Measurements from ENCODE around the gene TCF21.

GRCh38 chr6:132715259-132715747 is 1.4 kb upstream of the VNN1 start:
- RRBS = no CpG with 5 or more reads among the region's 7 CpGs
CAGE:
- cytosol, long polyA plus RNA = no peak
- long polyA plus RNA = no peak
- nucleus, long polyA plus RNA = no peak

DNA sequence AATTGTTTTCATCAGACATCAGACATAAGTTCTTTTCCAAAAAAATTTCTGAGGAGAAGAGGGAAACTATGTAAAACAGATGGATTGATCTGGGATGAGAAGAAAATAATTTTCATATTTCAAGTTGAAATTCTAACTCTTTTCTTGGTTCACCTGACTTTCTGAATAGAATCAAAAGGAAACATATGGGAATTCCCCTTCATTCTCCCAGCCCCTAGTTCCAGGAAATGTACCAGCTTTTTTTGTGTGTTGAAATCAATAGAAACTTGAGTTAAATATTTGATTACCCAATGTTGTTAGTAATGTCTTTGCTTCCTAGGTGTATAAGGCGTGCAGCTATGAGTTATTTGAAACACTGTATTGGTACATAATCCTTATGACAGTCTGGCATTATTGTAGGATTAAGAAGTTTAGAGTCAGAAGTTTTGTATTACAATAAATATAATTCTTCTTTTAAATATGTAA is 21.5 kb downstream of the VNN2 start:
- RRBS = no CpG with 5 or more reads among the region's 1 CpG
CAGE:
- cytosol, long polyA plus RNA = no peak
- long polyA plus RNA = no peak
- nucleus, long polyA plus RNA = no peak

- RRBS = no CpG with 5 or more reads among the region's 4 CpGs
CAGE:
- cytosol, long polyA plus RNA = no peak
- long polyA plus RNA = no peak
- nucleus, long polyA plus RNA = no peak
These were observed 6.5 kb downstream of the RPS12 start for GRCh38 chr6:132820813-132821386.

DNA sequence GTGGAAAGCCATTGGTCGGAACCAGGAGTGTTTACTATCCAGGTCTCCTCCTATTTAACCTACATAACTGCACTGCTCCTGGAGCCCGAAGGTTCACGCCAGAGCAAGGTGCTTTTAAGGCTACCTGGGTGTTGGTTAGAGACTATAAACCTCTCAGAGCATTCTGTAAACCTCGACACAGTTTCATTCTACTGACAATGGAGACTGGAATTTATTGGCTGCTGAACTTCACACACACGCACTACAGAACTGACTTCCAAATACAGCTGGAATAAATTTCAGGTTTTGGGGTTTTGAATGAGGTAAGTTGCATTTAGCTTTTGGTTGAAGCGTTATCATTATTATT is 128.8 kb downstream of the EYA4 start:
- RRBS = no CpG with 5 or more reads among the region's 6 CpGs
CAGE:
- cytosol, long polyA plus RNA = no peak
- long polyA plus RNA = no peak
- nucleus, long polyA plus RNA = no peak

GRCh38 chr6:133757274-133757575 is 131.7 kb upstream of the TCF21 start:
- RRBS = no CpG with 5 or more reads among the region's 2 CpGs
CAGE:
- cytosol, long polyA plus RNA = no peak
- long polyA plus RNA = no peak
- nucleus, long polyA plus RNA = no peak

DNA sequence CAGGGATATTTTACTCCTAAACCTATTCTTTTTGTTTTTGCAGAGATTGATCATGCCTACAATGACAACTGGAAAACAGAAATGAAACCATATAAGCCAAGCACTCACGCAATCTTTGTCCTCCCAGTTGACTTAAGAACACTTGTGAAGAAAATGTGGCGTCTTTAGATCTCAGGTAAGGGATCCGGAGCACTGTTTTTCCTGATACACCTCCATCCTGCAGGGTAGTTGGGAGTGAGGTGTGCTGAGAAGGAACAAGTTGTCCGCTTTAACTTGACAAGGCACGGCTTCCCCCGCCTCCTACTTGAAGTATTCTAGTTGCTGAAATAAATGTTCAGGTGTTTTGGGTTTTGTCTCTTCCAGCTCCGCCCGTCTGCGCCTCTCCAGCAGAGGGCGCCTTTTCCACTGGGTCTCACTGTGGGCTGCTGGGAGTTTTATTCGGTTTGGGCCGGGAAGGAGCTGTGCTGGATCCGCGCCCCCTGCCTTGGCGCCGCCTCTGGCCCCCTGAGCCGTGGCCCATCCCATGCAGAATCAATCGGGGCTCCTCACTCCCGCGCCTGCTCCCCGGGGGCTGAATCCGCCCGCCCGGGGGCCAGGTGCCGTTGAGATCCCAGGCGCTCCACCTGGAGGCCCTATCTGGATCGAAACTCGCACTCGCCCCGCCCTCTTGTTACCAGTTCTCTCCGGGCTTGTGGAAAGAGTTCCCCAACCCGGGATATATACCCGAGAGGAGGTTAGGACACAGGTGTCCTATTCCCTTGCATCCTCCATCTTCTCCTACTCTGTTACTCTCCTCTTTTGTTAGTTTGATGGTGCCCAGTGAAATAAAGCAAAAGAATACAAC is 51.1 kb upstream of the TCF21 start:
- RRBS = 5% methylated on average over 13 of the region's 33 CpGs
CAGE:
- cytosol, long polyA plus RNA = no peak
- long polyA plus RNA = no peak
- nucleus, long polyA plus RNA = no peak

- RRBS = 5% methylated on average over 2 of the region's 33 CpGs
CAGE:
- cytosol, long polyA plus RNA = no peak
- long polyA plus RNA = no peak
- nucleus, long polyA plus RNA = no peak
These were observed at the start of gene TCF21 for GRCh38 chr6:133888681-133889623. TSS of gene TCF21 (plus strand) at chr6:133889113.

- RRBS = 1% methylated on average over 32 of the region's 54 CpGs
CAGE:
- cytosol, long polyA plus RNA = no peak
- long polyA plus RNA = no peak
- nucleus, long polyA plus RNA = no peak
These were observed 123.1 kb upstream of the SLC2A12 start for GRCh38 chr6:134175403-134176089.

- RRBS = no CpG with 5 or more reads among the region's 6 CpGs
CAGE:
- cytosol, long polyA plus RNA = no peak
- long polyA plus RNA = no peak
- nucleus, long polyA plus RNA = no peak
These were observed 77.2 kb downstream of the SGK1 start for GRCh38 chr6:134240719-134241156.

- RRBS = no CpG with 5 or more reads among the region's 4 CpGs
CAGE:
- cytosol, long polyA plus RNA = no peak
- long polyA plus RNA = no peak
- nucleus, long polyA plus RNA = no peak
These were observed 65.5 kb downstream of the SGK1 start for GRCh38 chr6:134252513-134252763.

DNA sequence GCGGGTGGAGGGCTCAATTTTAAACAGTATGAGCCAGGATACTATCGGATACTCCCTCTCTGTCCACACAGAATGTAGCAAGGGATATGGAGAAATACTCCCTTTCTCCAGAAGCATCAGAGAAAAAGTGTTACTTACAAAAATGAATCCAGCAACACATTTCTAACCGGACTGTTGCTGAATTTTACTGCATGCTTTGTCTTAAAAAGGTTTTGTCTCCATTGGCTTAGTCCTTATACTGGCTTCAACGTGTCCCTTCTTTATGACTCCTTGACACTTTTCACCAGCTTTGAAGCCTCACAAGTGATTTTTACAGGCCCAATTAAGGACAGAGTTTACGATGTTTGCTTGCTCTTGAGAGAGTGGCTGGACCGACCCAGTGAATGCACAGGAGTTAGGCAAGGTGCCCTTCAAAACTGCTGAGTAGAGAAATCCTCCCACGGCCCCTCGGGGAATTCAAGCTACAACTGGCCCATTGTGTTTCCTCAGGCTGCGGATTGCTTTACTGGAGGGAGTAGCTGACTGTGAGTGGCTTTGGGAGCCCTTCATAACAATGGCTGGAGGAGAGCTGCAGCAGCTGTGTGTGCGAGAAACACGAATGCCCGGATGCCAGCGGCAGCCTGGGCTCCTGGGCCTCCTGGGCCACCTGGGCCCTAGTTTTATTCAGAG is 50.1 kb downstream of the SGK1 start:
- RRBS = no CpG with 5 or more reads among the region's 13 CpGs
CAGE:
- cytosol, long polyA plus RNA = no peak
- long polyA plus RNA = no peak
- nucleus, long polyA plus RNA = no peak

DNA sequence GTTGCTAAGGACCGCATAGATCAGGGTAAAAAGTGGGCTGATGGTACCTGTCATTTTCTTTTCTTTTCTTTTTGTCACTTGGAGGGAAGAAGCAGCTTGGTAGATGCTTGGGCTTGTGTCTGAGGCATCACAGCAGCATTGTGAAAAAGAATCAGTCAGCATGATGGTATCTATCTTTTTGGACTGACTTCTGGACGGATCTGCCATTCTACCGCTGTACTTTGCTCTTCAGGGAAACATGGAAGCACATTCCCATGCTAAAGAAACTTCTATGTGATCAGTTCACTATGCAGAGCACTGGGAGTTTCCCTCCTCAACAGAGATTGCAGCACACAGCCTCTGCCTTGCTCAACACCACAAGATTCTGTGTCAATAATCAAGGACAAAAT is 54.9 kb upstream of the SGK1 start:
- RRBS = no CpG with 5 or more reads among the region's 3 CpGs
CAGE:
- cytosol, long polyA plus RNA = no peak
- long polyA plus RNA = no peak
- nucleus, long polyA plus RNA = no peak

- RRBS = no CpG with 5 or more reads among the region's 11 CpGs
CAGE:
- cytosol, long polyA plus RNA = no peak
- long polyA plus RNA = no peak
- nucleus, long polyA plus RNA = no peak
These were observed 97.0 kb upstream of the SGK1 start for GRCh38 chr6:134414684-134415459.

- RRBS = no CpG with 5 or more reads among the region's 7 CpGs
CAGE:
- cytosol, long polyA plus RNA = no peak
- long polyA plus RNA = no peak
- nucleus, long polyA plus RNA = no peak
These were observed 119.4 kb upstream of the SGK1 start for GRCh38 chr6:134437145-134437945.

DNA sequence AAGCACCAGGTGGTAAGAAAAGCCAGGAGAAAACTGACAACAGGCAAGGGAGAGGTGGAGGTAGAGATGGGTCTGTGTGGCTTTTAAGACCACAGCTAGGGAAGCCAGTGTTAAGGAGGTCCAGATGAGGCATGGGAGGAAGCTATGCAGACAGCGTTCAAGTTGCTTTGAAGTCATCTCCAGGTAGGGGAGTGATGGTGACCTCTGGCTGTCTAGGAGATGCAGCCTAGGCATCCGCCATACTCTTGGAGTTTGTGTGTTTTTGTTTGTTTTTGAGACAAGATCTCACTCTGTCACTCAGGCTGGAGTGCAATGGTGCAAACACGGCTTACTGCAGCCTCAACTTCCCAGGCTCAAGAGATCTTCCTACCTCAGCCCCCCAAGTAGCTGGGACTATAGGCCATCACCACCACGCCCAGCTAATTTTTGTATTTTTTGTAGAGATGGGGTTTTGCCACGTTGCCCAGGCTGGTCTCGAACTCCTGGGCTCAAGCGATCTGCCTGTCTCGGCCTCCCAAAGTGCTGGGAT is 143.0 kb upstream of the SGK1 start:
- RRBS = no CpG with 5 or more reads among the region's 8 CpGs
CAGE:
- cytosol, long polyA plus RNA = no peak
- long polyA plus RNA = no peak
- nucleus, long polyA plus RNA = no peak

DNA sequence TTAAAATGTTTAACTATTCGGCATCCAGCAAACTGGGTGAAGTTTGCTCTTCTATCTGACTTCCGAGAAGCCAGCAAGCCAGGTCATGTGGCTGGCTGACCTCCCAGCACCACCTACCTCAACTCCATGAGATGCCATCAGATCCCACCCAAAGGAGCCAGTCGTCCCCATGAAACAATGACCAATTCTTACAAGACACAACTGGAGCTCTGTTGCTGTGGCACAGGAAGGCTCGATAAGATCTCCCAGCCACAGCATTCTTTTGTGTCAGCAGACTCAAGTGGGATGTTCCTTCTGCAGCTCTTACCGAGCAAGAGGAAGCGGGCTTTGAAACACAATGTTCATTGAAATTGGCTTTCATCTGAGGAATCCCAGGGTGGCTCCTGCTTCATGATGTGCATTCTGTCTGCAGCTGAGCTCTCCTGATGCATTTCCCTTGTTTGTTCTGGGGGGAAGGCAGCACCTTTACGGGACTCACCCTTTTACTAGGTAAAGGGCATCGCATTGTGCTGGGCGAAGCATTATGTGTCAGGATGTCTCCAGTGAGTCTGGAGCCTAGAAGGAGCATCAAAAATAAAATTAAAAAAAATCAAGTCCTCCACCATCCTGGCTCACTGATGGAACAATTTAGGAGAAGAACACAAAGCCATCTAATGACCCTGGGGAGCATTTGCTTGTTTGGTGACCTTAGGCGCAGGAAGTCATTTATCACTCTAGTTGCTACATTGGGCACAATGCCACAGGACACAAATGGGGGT is 222.0 kb upstream of the SGK1 start:
- RRBS = no CpG with 5 or more reads among the region's 10 CpGs
CAGE:
- cytosol, long polyA plus RNA = no peak
- long polyA plus RNA = no peak
- nucleus, long polyA plus RNA = no peak

DNA sequence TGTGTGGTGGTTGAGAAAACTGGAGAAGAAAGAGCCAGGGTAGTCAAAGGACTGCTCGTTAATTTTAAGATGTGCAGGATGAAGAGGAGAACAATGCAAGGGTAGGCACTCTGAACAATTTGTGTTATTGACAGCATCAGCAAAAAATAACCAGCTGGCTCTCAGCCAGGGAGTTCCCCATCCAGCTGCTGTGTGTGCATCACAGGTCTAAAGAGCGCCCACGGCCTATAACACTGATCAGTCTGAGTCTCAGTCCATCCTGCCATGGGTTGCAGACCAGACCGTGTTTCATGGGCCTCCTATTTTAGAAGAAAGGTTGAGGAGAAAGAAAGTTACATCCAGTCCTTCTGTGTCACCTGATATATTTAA is 313.5 kb downstream of the ALDH8A1 start:
- RRBS = no CpG with 5 or more reads among the region's 4 CpGs
CAGE:
- cytosol, long polyA plus RNA = no peak
- long polyA plus RNA = no peak
- nucleus, long polyA plus RNA = no peak

DNA sequence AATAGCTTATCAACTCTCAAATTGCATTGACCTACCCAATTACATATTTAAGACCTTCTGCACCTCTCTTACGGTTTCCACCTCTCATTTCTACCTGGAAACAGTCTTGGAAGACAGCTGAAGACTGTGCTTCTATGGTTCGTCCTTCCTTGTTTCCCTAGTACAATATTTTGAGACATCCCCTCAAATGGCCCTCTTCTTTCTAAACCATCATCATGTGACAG is 309.3 kb downstream of the ALDH8A1 start:
- RRBS = no CpG with 5 or more reads among the region's 2 CpGs
CAGE:
- cytosol, long polyA plus RNA = no peak
- long polyA plus RNA = no peak
- nucleus, long polyA plus RNA = no peak

- RRBS = no CpG with 5 or more reads among the region's 2 CpGs
CAGE:
- cytosol, long polyA plus RNA = no peak
- long polyA plus RNA = no peak
- nucleus, long polyA plus RNA = no peak
These were observed 53.1 kb downstream of the ALDH8A1 start for GRCh38 chr6:134896749-134897248.

DNA sequence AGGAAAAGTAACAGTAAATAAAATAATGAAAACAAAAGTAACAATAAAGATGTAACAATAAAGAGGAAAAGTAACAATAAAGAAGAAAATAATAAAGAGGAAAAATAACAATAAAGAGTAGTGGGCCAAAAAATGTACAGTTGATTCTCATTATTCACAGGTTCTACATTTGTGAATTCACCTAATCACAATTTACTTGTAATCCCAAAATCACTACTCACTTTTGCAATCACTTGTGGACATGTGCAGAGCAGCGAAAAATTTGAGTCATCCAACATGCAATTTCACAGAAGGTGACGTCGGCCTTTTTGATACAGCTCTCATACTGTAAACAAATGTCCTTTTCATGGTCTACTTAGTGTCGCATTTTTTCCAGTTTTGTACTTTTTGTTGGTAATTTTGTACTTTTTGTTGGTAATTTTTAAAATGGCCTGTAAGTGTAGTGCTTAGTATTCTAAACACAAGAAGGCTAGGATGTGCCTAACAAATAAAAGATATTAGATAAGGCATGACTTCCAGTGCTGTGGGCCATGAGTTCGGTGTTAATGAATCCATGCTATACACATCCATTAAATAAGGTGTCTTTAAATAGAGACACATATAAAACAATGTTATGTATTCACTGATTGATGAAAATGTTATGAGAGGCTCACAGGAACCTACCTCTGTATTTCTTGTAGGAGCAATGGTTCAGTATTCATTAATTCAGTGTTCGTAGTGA is 23.8 kb downstream of the HBS1L start:
- RRBS = no CpG with 5 or more reads among the region's 6 CpGs
CAGE:
- cytosol, long polyA plus RNA = no peak
- long polyA plus RNA = no peak
- nucleus, long polyA plus RNA = no peak